Heart left ventricle (tissue), 7 donors: ENCODE measurements around a stretch of chr15.

DNA sequence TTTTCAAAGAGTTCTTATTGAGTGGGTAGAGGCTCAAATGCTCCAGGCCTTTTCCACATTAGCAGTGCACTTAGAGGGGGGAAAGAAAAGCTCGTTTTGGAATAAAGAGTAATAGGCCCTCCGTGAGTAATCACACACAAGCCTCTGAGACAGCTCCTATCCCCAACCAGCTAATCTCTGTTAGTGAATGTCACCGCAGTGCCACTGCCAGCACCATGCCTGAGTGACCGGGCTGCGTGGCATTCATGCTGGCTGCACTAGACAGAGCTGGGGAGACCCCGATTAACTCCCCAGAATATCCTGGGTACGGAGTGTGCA lies 2.5 kb downstream of the PCSK6 start:
- PRO-cap, 6 experiments = no peak in any of the 6 experiments
- RAMPAGE, long total RNA, 2 experiments = no peak in any of the 2 experiments
- RRBS = no CpG with 5 or more reads among the region's 7 CpGs

GRCh38 chr15:101640960-101641513 lies 11.1 kb downstream of the TM2D3 start:
- PRO-cap, 6 experiments = peak in 1 of 6 experiments; most common minus-strand start chr15:101641245 (in 1)
- RAMPAGE, long total RNA, 2 experiments = no peak in any of the 2 experiments
- RRBS = no CpG with 5 or more reads among the region's 8 CpGs

DNA sequence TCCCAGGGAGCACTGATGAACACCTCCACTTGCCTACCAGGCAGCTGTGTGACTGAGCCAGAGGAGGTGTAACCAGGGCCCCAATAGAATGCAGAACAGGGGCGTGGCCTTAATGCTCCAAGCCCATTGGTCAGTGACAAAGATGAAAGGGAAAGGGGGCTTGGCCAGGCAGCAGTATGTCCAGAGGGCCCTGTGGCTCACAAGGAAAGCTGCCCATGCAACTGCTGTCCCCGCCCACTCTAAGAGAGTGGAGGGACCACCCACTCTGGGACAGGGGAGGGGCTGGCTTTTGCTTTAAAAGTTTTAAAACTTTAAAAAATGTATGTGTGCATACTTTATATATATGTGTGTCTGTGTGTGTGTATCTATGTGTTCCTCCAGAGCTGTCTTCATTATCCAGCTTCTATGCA lies 21.3 kb upstream of the OR4F6 start:
- PRO-cap, 6 experiments = no peak in any of the 6 experiments
- RAMPAGE, long total RNA, 2 experiments = no peak in any of the 2 experiments
- RRBS = no CpG with 5 or more reads among the region's 2 CpGs